ENCODE measurements around a stretch of chr5.

- PRO-cap, 2 experiments = no peak in any of the 2 experiments
Measured at GRCh38 chr5:39005209-39006295, 68.6 kb downstream of the RICTOR start.

- PRO-cap, 2 experiments = no peak in any of the 2 experiments
Measured at GRCh38 chr5:39059165-39059977, 14.8 kb downstream of the RICTOR start.

DNA sequence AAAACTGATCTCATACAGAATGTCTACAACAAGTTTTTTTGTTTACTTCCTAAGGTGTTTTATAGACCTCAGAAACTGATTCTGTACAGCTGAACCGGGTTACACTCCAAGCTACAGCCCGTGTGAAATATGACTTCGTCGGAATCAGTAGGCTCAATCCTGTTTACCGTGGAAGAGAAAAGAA, 1.2 kb downstream of the RICTOR start:
- PRO-cap, 2 experiments = no peak in any of the 2 experiments

- PRO-cap, 2 experiments = no peak in any of the 2 experiments
Measured at GRCh38 chr5:39402158-39402435, 22.7 kb downstream of the DAB2 start.

DNA sequence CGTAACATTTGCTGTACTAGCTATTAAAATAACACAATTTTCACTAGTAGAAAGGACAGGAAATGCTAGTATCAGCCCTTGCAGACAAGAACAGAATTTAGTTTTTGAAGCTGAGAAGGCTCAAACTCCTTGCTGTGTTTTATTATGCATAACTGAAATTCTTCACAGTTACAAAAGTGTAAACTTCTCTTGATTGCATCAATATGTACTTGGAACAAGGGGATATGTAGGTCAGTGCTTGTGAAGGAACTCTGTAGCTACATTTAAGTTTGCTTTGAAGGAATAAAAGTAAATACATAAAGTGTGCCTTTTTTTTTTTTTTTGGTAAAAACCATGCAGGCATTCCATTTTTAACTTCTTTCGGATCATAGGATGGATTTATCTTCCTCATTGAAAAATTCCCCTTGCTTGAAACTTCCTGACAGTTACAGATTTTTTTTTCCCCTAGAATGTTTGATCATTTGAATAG, 94.8 kb upstream of the DAB2 start:
- PRO-cap, 2 experiments = no peak in any of the 2 experiments

DNA sequence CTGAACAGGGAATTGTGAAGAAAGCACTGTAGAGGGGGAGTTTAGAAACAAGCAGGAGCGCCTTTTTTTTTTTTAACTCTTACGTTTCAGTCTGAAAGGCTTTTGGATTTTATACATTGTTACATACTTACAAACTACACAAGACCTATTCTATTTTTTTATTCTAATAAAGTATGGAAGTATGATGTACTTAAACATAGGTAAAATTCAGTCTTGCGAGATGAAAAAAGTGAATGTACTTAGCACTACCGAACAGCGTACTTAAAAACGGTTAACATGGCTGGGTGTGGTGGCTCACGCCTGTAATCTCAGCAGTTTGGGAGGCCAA, 332.7 kb upstream of the DAB2 start:
- PRO-cap, 2 experiments = no peak in any of the 2 experiments

DNA sequence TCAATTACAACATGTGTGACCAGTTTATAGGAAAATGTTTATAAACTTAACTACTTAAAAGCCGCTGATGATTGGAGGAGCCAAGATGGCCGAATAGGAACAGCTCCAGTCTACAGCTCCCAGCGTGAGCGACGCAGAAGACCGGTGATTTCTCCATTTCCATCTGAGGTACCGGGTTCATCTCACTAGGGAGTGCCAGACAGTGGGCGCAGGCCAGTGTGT, 362.7 kb upstream of the DAB2 start:
- PRO-cap, 2 experiments = no peak in any of the 2 experiments

DNA sequence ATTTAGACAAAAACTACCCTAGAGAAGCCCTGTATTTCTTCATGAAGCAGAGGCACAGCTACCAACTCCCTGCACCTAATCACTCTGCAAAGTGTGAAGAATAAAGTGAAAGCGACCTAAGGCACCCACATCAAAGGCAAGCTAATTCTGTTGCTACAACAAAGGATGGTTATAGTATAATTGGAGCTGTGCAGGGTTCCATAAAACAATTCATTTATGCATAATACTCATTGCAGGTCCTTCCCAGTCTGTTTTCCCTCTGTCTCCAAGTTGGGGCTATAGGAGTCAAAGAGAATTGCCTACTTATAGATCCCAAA, 56.2 kb upstream of the PTGER4 start:
- PRO-cap, 2 experiments = no peak in any of the 2 experiments

DNA sequence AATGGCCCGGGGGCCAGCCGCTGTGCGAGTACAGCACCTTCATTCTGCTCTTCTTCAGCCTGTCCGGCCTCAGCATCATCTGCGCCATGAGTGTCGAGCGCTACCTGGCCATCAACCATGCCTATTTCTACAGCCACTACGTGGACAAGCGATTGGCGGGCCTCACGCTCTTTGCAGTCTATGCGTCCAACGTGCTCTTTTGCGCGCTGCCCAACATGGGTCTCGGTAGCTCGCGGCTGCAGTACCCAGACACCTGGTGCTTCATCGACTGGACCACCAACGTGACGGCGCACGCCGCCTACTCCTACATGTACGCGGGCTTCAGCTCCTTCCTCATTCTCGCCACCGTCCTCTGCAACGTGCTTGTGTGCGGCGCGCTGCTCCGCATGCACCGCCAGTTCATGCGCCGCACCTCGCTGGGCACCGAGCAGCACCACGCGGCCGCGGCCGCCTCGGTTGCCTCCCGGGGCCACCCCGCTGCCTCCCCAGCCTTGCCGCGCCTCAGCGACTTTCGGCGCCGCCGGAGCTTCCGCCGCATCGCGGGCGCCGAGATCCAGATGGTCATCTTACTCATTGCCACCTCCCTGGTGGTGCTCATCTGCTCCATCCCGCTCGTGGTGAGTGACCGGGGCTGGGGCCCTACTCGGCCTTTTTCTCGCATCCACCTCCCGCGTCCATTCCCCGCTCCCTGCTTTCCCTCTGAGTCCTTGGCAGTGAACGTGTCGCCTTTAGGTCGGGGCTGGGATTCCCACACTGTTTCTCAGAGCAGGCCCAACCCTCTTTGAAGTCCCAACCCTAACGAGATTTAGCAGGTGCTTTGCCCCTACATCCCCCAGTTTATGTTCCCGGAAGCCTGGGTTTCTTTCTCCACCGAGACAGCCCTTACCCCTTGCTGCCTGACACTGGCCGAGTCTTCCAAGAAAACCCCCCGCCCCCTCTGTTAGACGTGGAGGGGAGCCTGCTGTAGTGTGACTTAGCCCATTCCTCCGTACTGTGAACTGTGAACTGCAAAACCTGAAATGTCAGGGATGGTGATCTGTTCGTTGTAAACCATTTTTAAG, 1.9 kb downstream of the PTGER4 start:
- PRO-cap, 2 experiments = no peak in any of the 2 experiments

GRCh38 chr5:40754375-40754993, 1.3 kb downstream of the TTC33 start:
- PRO-cap, 2 experiments = no peak in any of the 2 experiments

DNA sequence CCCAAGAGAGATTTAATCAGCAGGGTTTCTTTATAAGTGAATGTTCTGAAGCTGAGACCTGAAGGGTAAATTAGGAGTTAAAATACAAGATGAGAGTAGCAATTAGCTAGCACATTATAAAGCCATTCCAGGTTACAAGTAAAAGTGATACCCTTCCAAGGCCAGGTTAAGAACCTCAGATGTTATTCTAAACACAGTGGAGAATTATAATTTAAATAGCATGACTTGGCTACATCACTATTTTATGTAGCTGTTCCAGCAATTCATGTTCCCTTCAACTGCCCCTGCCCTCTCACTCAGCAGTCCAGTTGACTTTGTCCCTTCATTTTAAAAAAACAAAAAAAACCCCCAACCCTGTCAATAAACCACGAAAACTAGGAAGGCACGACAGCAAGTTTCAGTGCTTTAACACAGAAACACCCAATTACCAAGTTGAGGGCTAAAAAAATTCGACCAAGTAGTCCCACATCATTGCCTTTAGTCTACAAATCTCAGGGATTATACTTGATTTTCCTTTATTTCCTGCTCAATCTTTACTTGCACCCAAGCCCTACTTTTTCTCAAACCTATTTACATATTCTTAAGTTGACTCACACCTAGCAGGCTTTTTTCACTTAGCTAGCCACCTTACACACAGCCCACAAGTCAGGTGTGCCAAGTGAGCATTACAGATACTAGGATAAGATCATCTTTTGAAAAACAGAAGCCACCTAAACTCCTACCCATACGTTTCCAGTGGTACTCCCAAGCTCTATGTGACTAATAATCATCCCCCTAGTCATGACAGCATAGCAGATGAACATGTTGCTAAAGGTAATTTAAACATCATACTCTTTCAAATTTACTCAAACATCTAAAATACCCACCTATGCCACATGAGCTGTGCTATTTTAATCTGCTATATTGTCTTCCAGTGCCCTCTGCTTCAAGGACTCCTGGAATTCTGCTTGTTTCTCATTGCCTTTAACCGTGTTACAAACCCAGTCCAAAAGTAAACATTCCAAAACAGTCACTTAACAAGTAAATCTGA, 3.4 kb downstream of the RPL37 start:
- PRO-cap, 2 experiments = no peak in any of the 2 experiments

- PRO-cap, 2 experiments = no peak in any of the 2 experiments
Measured at GRCh38 chr5:40832367-40832931, 2.6 kb downstream of the RPL37 start.

GRCh38 chr5:42179654-42179932, 243.6 kb upstream of the GHR start:
- PRO-cap, 2 experiments = no peak in any of the 2 experiments

GRCh38 chr5:42800735-42801332, 10.9 kb downstream of the SELENOP start:
- PRO-cap, 2 experiments = no peak in any of the 2 experiments

DNA sequence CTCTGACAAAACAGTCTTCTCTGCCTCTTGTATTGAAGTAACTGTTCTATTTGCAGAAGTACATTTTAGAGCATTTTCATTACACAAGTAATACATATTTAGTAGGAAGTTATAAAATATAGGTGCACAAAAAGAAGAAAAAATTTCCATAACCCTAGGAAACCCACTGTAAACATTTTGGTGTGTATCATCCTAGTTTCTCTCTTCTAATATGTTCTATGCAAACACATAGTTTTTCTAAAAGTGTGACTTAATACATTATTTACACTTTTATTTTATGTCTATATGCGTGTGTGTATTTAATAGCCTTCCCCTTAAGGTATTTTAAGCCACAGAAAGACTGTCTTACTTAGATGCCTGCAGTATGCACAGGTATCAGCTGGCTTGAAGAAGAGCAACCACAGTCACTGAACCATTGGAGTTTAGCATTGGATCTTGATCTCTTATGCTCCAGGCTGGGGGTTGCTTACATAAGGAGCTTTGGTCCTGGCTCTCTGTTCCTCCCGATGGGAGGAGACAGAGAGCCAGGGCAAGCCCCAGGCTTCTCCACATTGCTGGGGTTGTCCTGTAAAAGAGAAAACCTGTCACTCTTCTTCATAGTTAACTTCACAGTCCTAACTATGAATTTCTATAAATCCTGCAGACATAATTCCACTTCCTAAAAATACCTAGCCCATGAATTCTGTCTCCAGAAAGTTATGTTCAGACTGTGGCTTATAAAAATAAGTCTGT, 3.7 kb downstream of the SELENOP start:
- PRO-cap, 2 experiments = no peak in any of the 2 experiments

GRCh38 chr5:42811027-42811738, 509 bp downstream of the SELENOP start:
- PRO-cap, 2 experiments = no peak in any of the 2 experiments

DNA sequence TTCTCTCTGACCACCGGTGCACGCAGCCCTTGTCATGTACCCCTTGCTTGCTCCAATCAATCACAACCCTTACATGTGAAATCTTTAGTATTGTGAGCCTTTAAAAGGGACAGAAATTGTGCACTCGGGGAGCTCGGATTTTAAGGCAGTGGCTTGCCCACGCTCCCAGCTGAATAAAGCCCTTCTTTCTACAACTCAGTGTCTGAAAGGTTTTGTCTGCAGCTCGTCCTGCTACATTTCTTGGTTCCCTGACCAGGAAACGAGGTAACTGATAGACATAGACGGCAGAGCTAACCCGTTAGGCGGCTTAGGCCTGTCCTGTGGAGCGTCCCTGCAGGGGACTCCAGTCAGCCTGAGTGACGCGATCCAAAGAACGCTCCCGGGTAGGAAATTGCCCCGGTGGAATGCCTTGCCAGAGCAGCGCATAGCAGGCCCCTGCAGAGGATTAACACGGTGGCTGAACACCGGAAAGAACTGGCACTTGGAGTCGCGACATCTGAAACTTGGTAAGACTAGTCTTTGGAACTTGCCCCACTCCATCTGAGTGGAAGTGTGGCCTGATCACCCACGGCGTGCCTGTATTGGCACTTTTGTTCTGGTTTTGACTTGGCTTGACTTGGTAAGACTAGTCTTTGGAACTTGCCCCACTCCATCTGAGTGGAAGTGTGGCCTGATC, 1.9 kb upstream of the SELENOP start:
- PRO-cap, 2 experiments = peak in 2 of 2 experiments; most common minus-strand start position 343 of the sequence (in 1)

DNA sequence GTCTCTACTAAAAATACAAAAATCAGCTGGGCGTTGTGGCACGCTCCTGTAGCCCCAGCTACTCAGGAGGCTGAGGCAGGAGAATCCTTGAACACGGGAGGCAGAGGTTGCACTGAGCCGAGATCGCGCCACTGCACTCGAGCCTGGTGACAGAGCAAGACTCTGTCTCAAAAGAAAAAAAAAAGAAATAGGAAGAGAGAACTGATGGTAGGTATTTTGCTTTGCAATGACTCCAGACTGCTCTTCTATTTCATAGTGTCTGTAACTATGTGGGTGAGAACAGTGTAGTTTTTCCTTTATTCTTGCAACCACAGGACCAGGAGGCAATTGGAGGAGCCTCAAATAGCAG, 49.8 kb downstream of the ANXA2R start:
- PRO-cap, 2 experiments = no peak in any of the 2 experiments

GRCh38 chr5:43014724-43015414, 25.2 kb downstream of the ANXA2R start:
- PRO-cap, 2 experiments = no peak in any of the 2 experiments

DNA sequence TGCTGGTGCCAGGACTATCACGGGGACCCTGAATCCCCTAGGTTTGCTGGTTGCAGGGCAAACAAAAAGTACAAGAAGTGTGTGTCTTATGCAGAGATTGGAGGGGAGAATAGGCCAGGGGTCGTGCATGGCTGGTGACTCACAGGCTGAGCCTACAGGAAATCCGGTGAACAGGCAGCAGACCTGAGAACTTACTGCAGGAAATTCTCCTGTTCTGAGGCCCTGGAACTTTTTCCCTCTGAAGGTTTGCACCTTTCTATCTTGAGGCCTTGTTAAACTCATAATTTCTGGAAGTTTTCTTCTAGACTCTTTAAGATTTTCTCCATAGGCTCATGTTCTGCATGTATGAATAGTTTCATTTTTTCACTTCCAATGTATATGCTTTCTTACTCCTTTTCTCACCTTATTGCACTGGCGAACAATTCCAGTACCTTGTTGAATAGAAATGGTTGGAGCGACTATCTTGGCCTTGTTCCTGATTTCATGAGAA, 5.4 kb downstream of the ANXA2R start:
- PRO-cap, 2 experiments = no peak in any of the 2 experiments